ENCODE measurements around a stretch of chr10.

- PRO-cap, result no peak
- RAMPAGE, long total RNA, 2 experiments, result no peak in any of the 2 experiments
These were observed 12.0 kb downstream of the INPP5F start for GRCh38 chr10:119737846-119738193.

GRCh38 chr10:119783568-119784006 is 57.7 kb downstream of the INPP5F start:
- PRO-cap, result no peak
- RAMPAGE, long total RNA, 2 experiments, result no peak in any of the 2 experiments

DNA sequence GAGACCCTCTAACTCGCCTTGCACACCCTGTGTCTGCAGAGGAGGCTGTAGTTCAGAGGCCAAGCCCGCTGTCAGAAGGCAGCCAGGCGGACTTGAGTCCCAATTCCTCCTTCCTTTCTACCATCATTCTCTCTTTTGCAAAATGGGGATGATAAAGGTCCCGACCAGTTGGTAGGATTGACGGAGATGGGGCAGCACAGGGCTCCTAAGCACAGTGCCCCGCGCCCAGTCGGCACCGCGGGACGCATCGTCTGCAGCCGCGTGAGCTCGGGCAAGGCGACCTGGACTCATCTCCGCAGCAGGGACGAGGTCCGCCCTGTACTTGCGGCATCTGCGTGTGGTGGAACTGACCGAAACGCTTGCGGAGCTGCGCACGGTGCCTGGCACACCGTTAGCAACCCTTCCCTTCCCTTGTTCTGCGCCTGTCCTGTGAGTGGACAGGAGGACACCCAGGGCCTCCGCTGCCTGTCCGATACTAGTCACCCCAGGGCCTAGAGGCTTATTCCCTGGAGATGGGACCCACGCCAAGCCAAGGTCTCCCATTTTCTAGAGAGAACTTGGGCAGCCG is 98.4 kb downstream of the WDR11 start:
- PRO-cap, result no peak
- RAMPAGE, long total RNA, 2 experiments, result no peak in any of the 2 experiments

GRCh38 chr10:121112367-121112901 is 261.3 kb downstream of the WDR11 start:
- PRO-cap, result no peak
- RAMPAGE, long total RNA, 2 experiments, result no peak in any of the 2 experiments

- PRO-cap, result no peak
- RAMPAGE, long total RNA, 2 experiments, result no peak in any of the 2 experiments
These were observed 180.0 kb downstream of the FGFR2 start for GRCh38 chr10:121418209-121418758.

GRCh38 chr10:121709624-121710172 is 111.5 kb upstream of the FGFR2 start:
- PRO-cap, result no peak
- RAMPAGE, long total RNA, 2 experiments, result no peak in any of the 2 experiments

- PRO-cap, result no peak
- RAMPAGE, long total RNA, 2 experiments, result no peak in any of the 2 experiments
These were observed 148.6 kb downstream of the ATE1 start for GRCh38 chr10:121779200-121779751.

DNA sequence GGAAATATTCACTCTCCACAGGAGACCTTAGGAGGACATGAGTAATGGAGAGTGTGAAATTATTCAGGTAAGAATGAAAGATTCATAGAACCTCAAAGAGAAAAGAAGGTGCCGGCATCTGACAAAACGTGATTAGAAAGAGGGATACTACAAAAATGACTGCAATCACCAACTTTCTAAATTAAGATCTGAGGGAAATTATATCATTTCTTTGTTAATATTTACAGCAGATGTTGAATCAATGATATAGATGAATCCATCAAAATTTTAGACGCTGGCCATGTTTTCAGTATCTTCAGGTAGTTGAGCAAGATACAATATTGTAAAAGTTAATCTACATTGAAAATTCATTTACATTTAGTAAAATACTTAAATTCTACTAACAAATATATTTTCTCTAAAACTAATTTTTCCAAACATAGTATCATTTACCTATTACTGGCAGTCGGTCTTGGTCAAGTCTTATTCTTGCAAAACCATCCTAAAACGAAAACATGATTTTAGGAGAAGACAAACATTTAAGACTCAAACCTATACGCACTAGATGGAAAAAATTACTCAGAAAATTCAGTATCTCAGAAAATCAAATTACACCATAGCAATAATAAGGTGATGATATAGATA is 15.0 kb downstream of the NSMCE4A start:
- PRO-cap, result no peak
- RAMPAGE, long total RNA, 2 experiments, result no peak in any of the 2 experiments

- PRO-cap, result unidirectional peak, plus-strand start at chr10:121974720; bidirectional peak, plus-strand start at chr10:121974881, minus-strand start at chr10:121974814
- RAMPAGE, long total RNA, 2 experiments, result no peak in any of the 2 experiments
These were observed 627 bp downstream of the NSMCE4A start for GRCh38 chr10:121974208-121974971.

DNA sequence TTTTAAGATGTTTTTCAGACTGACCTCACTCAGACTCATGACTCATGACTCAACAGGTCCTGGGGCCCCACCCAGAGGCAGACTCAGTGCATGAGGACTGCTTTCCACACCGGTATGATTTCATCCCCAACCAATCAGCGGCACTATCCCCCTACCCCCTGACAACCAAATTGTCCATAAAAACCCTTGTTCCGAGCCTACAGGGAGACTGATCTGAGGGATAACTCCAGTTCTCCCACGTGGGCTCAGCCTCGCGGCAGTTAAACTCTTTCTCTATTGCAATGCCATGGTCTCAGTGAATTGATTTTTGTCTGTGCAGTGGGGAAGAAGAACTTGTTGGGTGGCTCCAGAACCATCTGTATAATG is 1.2 kb upstream of the TACC2 start:
- PRO-cap, result no peak
- RAMPAGE, long total RNA, 2 experiments, result no peak in any of the 2 experiments

DNA sequence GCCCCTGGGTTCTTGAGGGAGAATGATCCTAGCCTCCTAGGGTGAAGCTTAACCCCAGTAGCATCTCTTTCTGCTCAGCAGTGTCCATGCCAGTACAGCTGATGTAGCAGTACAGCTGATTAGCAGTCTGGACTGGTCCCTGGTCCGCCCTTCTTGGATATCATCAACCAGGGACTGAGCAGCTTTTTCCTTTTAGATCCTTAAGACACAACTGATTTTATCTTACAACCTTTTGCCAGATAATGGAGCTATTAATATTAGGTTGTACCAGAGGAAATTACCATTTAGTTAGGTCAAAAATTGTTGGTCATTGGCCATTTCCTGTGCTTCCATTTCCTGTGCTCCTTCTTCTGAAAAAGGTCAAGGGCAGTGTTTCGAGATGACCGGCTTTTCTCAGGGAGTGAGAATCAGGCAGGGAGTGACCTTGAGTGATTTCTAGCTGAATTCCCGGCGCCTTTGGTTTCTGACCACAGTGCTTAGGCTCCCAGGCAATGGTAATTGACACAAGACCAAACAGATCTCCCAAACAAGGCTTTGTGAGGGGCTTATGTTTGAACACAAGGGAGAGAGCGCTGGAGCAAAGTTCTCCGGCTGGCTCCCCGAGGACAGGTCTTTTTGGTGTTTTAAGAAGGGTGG is 65.5 kb downstream of the TACC2 start:
- PRO-cap, result no peak
- RAMPAGE, long total RNA, 2 experiments, result no peak in any of the 2 experiments

DNA sequence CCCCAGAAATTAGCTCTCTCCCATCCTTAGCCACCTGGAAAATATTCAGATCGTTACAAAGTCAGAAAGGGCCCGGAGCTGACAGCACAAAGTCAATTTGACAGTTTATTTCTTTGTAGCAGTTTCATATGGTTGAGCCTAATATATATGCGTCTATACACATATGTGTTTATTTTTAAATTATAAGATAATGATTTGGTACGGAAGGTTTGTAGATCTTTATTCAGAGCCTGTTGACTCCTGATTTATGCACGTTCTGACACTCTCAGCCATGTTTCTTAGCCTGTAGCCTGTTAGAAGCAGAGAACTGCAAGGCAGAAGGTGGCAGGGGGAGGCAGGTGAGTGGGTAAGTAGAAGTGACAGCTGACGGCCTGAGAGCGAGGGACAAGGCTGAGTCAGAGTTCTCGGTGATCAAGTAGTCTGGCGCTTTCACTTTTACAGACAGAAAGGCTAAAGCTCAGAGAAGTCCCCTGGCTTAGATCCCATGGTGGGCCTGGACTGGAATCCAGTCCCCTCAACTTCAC is 138.8 kb downstream of the TACC2 start:
- PRO-cap, result no peak
- RAMPAGE, long total RNA, 2 experiments, result no peak in any of the 2 experiments

- PRO-cap, result no peak
- RAMPAGE, long total RNA, 2 experiments, result no peak in any of the 2 experiments
These were observed 110.0 kb upstream of the BTBD16 start for GRCh38 chr10:122161066-122161465.

DNA sequence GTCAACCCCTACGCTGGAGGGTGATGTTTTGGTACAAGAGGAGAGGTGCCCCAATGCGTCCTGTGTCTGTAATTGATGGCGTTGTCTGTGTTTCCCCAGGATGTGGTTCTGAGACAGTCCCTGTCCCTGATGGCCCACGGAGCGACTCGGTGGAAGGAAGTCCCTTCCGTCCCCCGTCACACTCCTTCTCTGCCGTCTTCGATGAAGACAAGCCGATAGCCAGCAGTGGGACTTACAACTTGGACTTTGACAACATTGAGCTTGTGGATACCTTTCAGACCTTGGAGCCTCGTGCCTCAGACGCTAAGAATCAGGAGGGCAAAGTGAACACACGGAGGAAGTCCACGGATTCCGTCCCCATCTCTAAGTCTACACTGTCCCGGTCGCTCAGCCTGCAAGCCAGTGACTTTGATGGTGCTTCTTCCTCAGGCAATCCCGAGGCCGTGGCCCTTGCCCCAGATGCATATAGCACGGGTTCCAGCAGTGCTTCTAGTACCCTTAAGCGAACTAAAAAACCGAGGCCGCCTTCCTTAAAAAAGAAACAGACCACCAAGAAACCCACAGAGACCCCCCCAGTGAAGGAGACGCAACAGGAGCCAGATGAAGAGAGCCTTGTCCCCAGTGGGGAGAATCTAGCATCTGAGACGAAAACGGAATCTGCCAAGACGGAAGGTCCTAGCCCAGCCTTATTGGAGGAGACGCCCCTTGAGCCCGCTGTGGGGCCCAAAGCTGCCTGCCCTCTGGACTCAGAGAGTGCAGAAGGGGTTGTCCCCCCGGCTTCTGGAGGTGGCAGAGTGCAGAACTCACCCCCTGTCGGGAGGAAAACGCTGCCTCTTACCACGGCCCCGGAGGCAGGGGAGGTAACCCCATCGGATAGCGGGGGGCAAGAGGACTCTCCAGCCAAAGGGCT is 60.5 kb upstream of the BTBD16 start:
- PRO-cap, result no peak
- RAMPAGE, long total RNA, 2 experiments, result no peak in any of the 2 experiments

DNA sequence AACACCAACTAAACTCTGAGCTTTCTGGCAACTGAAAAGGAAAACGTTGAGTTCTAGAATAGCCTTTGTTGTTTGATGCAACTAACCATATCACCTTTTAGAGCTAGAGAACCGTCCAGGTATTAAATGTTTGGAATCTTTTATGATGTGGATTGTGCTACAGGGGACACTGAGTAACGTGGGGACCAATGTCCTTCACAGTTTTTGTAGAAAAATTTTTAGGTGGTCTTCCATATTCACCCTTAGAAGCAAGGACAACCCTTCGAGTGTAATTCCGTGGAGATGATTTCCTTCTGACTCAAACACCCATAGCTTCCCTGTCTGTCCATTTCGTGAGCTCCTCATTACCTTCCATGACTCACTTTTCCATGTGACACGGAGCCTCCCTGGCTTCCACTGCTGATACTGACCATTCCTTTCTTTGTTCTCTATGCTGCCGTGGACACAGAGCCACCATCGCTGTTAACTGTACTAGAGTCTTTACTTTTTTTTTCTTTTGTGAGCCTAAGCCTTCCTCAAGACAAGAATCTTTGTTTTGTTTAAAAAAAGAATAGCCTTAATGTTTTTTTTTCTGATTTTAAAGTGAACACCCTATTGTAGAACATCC is 12.6 kb upstream of the ARMS2 start:
- PRO-cap, result no peak
- RAMPAGE, long total RNA, 2 experiments, result no peak in any of the 2 experiments

DNA sequence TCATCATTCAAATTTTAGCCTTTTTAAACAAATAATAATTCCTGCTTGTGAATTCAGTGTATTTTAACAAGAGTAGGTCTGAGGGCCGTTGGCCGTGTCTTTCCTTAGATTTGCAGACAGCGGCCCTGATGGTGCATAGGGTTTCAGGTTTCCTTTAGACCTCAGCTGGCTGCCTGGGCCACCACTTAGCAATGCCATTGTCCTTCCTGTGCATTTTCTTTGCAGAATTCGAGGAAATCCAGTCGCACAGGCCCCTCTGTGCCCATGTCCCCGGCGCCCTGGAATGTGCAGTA is 14.1 kb downstream of the HTRA1 start:
- PRO-cap, result no peak
- RAMPAGE, long total RNA, 2 experiments, result no peak in any of the 2 experiments

- PRO-cap, result no peak
- RAMPAGE, long total RNA, 2 experiments, result no peak in any of the 2 experiments
These were observed 15.8 kb downstream of the DMBT1 start for GRCh38 chr10:122576157-122576990.

DNA sequence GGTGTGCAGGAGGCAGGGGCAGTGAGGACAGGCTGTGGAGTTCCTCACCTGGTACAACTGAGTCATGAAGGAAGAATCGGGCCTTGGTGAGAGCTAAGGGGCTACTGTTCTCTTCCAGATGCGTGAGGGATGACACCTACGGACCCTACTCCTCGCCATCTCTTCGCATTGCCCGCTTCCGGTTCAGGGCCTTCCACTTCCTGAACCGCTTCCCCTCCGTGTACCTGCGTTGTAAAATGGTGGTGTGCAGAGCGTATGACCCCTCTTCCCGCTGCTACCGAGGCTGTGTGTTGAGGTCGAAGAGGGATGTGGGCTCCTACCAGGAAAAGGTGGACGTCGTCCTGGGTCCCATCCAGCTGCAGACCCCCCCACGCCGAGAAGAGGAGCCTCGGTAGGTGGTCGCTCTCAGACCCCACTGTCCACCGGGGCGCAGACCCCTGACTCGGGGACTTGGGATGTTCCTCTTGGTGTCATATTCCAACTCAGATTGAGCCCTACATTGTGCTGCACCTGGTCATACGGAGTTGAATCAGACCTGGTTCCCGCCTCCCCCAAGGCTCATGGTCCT is 29.6 kb upstream of the SPADH start:
- PRO-cap, result no peak
- RAMPAGE, long total RNA, 2 experiments, result no peak in any of the 2 experiments

- PRO-cap, result no peak
- RAMPAGE, long total RNA, 2 experiments, result no peak in any of the 2 experiments
These were observed 2.2 kb downstream of the SPADH start for GRCh38 chr10:122674826-122675215.

DNA sequence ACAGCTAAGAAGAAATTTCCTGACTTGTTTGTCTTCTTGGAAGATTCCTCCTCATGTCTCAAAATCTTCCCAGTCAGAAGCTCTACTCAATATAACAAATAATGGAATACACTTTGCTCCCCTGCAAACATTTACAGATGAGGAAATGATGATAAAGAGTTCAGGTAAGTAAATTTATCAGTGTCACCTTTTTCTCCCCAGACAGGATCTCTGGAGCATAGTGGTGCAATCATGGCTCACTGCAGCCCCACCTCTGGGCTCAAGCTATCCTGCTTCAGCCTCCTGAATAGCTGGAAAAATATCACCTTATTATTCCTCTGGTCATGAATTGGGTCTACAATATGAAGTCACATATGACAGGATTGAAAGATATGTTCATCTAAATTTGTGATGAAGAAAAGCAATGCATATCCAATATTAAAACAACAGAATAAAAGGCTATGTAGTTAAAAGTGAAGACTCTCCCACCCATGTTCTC is 25.6 kb downstream of the ACADSB start:
- PRO-cap, result no peak
- RAMPAGE, long total RNA, 2 experiments, result no peak in any of the 2 experiments

Data from breast epithelium (tissue), 2 donors.